ENCODE measurements around the genes MDH1B and CREB1.

- RRBS = no CpG with 5 or more reads among the region's 1 CpG
Measured at GRCh38 chr2:203741520-203741867, 35.1 kb downstream of the CD28 start.

DNA sequence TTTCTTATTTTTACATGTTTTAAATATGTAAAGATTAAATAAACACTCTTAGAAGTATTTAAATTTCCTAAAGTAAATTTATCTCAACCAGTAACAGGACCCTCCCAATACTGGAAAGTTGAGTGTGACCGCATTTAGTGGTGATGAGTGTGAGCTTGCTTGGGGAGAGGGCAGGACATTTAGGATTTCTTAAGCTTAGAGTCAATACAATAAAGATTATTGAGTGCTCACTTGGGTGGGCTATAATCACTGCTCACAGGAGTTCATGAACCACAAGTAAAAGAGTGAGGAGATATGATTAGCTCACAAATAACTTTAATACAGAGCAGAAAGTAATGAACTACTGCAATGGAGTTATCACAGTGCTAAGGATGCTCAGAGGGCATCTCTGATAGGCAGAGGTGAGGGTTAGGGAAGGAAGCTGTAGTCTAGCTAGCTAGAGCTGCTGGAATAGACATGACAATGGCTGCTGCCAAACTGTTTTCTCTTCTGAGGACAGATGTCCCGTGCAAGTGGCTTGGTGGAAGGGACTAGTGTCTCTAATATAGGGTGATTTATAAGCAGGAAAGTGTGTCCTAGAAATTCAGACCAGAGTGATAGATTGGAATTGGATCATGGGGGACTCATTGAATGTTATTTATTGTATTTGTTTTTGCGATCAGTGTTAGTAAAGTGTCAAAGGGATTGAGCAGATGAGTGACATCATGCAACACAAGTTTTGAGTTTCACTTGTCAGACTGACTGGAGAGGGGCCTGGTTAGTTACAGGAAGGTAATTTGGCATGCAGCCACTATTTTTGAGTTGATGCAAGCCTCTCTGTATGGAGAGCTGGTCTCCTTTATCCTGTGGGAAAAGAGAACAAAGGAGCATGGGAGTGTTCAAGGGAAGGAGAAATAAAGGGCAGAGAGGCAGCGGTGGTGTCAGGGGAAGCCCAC, 1.6 kb downstream of the CTLA4 start:
- RRBS = no CpG with 5 or more reads among the region's 4 CpGs

DNA sequence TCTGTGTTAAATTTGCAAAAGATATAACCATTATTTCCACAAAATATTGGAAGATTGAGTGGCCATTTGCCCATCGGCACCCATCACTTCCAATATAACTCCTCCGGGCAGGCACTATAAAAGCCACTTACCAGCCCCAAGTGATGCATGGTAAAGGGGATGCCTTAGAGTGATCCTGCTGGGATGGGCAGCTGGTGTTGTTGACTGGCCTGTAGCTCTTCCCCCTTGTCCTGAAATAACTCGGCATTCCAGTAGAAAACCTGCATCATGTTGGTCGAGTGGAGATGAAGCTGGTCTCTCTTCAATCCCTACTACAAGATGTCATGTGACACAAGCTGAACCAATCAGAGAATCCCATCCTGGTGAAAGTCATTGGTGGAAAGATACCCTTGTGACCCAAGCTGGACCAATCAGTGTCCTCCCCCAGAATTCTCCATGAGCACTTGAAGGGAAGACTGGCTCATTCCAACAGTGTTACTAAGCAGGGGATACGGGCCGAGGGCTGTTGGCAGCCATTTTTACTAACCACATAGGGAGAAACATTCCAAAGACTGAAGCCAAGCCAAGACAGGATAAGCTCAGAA, 298.2 kb downstream of the ICOS start:
- RRBS = no CpG with 5 or more reads among the region's 6 CpGs

GRCh38 chr2:204744371-204745182, 199.3 kb downstream of the PARD3B start:
- RRBS = no CpG with 5 or more reads among the region's 3 CpGs

DNA sequence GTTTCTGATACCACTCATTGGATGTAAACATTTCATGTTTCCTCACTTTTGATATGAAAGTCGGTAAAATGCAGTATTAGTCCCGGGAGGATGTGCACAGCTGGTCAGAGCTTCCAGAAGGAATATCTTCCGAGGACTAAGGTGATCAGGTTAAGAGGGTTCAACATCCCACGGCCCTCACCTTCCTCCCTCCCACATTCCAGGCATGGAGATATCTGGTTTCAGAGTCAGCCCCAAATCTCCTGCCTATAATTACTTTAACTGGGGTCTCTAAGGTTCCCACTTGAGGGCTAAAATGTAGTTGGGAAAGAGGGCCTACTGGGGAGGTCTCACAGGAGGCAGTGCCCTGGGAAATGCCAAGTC, 65.9 kb upstream of the NRP2 start:
- RRBS = no CpG with 5 or more reads among the region's 4 CpGs

DNA sequence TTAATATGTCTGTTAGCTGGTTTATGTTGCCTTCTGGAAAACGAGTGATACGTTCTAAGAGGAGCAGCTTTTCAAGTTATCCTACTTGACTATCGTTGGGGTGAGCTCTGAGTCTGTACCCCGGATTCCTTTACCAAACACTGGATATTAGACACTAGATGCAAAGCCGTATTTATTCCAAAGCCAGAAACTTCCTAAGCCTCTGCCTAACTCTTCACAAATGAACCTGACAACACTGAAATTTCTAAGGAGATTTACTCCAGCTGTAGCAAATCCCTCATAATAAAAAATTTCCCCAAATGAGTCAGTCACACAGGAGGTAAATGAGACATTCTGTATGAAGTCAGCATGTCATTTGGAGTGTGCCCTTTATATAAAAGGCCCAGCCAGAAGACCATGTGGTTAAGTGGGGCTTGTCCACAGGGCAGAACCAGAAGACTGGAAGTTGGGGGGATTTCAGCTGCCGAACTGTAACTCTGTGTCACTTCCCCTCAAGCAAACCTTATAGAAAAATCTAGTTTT, 30.1 kb downstream of the NRP2 start:
- RRBS = no CpG with 5 or more reads among the region's 6 CpGs

- RRBS = no CpG with 5 or more reads among the region's 6 CpGs
Measured at GRCh38 chr2:205746143-205746734, 63.9 kb downstream of the NRP2 start.

- RRBS = no CpG with 5 or more reads among the region's 8 CpGs
Measured at GRCh38 chr2:205769836-205770360, 87.6 kb downstream of the NRP2 start.

- RRBS = no CpG with 5 or more reads among the region's 5 CpGs
Measured at GRCh38 chr2:205975085-205976027, 110.6 kb downstream of the INO80D start.

DNA sequence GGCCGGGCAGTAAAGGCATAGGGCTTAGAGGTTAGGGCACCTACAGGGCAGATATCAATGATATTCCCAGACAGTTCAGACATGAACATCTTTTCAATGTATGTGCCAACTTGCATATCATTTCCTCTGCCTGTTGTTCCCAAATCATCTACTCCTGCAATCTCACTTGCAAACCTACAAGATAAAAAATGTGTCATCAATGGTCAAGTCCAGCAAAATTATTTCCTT, 12.4 kb downstream of the NDUFS1 start:
- RRBS = no CpG with 5 or more reads among the region's 1 CpG

GRCh38 chr2:206526185-206526553, 82.8 kb downstream of the ADAM23 start:
- RRBS = no CpG with 5 or more reads among the region's 2 CpGs

DNA sequence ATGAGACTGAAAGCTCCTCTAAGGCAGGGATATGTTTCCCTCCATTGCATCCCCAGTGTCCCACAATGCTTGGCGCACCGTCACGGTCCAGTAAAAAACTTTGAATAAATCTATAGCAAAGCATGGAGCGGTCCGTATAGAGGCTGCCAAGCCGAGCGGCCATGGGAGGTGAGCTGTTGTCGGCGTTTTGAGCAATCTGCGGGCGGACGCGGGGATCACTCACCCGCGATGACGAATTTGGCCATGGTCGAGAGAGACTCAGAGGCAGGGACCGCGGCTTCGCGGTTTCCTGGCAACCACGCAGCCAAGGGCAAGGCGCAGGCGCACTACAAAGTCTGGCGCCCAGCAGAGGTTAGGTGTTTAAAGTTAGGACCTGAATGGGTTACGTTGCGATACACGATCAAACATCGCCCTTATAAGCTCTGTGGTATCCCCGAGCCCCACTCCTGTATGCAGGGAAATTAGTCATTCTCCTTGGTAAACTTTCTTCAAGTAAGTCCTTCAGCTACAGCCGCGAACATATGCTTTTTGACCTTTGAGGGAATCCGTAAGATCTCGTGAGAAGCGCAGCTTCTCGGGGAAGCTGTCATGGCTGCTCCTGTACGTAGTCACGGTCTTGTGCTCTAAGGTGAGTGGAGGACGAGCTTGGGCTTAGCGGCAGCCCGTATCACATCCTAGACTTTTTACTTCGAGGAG, at the start of gene MDH1B:
Gene MDH1B (minus strand): TSS at position 302 of the 696 bp plus-strand sequence.
- RRBS = no CpG with 5 or more reads among the region's 42 CpGs

GRCh38 chr2:206907924-206908210, 31.5 kb upstream of the CPO start:
- RRBS = no CpG with 5 or more reads among the region's 9 CpGs

GRCh38 chr2:206962915-206963287, 23.6 kb downstream of the CPO start:
- RRBS = no CpG with 5 or more reads among the region's 4 CpGs

- RRBS = no CpG with 5 or more reads among the region's 12 CpGs
Measured at GRCh38 chr2:207079096-207080102, 86.3 kb downstream of the KLF7 start.

- RRBS = no CpG with 5 or more reads among the region's 19 CpGs
Measured at GRCh38 chr2:207133486-207134787, 31.8 kb downstream of the KLF7 start.

- RRBS = no CpG with 5 or more reads among the region's 2 CpGs
Measured at GRCh38 chr2:207156379-207156997, 9.3 kb downstream of the KLF7 start.

DNA sequence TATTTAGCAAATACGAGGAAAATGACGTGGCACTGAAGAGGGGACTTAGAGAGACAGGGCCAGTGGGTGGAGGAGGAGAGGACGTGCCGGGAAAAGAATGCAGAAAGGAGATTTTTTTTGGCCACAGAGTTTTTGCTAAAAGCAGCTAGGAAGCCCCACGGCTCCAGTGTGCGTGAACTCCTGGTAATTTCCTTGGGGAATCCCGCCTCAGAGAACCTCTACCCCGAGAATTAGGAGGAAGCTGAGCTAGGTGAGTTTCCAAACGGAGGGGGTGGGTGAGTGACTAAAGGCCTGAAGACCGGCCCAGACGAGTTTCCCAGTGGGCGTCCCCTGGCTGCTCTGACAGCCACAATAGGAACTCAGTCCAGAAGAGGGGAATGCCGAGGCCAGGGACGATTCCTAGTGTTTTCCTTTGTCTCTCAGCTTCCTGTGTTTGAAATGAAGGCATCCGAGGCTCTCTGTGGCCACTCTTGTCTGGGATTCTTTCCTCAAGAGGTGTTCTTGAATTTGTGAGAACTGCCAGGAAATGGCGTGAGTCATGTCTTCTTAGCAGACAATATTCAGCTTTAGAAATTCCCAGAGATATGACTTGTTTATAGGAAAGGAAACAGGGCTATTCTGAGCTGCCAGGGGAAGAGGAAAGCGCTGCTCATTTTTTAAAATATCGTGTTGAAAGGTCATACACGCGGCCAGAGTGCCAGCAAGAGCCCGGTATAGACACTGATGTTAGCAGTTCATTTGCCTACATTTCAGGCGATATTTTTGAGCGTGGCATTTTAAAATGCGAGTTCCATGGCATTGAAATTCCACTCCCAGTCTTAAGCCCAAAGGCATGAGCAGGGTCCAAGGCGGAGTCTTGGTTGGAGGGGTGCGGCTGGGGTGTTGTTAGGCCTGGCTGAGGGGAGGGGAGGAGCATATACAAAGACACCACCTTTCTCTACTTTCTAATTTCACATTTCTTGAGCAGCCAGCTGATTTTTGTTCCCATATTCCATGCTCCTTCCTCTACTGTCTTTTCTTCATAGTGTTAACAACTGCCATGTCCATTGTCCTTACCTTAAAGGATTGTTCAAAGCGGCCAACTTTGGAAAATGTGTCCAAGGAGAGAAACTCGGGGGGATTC, 169.0 kb upstream of the KLF7 start:
- RRBS = no CpG with 5 or more reads among the region's 28 CpGs

- RRBS = under 1% methylated on average over 27 of the region's 92 CpGs
Measured at GRCh38 chr2:207529863-207530547, at the start of gene CREB1. TSS of gene CREB1 (plus strand) at chr2:207529962.

Measured in epithelial cell of esophagus (primary cell).